GM23338 (cell line): ENCODE results near the gene SOX11.

DNA sequence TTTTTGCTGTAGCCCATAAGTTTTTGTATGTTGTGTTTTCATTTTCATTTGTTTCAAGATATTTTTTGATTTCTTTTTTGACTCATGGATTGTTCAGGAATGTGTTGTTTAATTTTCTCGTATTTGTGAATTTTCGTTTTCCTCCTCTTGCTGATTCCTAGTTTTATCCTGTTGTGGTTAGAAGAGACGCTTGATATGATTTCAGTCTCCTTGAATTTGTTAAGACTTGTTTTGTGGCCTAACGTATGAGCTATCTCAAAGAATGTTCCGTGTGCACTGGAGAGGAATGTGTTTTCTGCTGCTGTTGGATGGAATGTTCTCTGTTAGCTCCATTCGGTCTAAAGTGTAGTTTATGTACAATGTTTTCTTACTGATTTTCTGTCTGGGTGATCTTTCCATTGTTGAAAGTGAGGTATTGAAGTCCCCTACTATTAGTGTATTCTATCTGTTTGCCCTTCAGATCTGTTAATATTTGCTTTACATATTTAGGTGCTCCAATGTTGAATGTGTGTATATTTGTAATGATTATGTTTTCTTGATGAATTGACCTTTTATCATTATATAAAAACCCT is 25.9 kb downstream of the COLEC11 start:
- PRO-cap: no peak
- RAMPAGE, long total RNA: no peak

DNA sequence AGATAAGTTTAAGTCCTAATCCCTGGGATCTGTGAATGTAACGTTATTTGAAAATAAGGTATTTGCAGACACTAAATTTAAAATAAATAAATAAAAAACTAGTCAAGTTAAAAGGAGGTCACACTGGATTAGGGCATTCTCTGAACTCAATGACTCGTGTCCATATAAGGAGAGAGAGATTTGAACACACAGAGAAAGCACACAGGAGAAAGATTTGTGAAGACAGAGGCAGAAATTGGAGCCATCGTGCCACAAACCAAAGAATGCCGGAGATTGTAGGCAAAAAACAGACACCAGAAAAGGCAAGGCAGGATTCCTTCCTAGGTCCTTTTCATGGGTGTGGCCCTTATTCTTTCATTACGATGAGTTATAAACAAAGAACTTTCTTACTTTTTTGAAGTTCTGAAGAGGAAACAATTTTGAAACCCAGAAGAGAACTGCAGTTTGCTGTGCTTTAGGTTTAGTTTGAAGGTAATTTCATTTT is 981.6 kb downstream of the DCDC2C start:
- PRO-cap: no peak
- RAMPAGE, long total RNA: no peak

DNA sequence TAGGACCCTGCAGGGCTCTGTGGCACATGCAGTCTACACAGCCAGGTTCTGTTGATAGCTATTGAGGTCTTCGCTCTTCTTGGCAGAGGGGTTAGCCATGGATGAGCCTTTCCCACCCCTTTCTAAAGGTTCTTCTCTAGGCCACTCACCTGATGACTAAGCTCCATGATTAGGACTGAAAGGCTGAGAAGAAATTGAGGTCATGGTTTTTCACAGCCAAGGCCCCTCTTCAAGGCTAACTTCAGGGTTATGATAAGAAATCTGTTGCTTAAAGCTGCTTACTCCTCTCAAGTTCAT is 931.3 kb upstream of the SOX11 start:
- PRO-cap: no peak
- RAMPAGE, long total RNA: no peak

GRCh38 chr2:5059058-5059334 is 633.2 kb upstream of the SOX11 start:
- PRO-cap: no peak
- RAMPAGE, long total RNA: no peak

DNA sequence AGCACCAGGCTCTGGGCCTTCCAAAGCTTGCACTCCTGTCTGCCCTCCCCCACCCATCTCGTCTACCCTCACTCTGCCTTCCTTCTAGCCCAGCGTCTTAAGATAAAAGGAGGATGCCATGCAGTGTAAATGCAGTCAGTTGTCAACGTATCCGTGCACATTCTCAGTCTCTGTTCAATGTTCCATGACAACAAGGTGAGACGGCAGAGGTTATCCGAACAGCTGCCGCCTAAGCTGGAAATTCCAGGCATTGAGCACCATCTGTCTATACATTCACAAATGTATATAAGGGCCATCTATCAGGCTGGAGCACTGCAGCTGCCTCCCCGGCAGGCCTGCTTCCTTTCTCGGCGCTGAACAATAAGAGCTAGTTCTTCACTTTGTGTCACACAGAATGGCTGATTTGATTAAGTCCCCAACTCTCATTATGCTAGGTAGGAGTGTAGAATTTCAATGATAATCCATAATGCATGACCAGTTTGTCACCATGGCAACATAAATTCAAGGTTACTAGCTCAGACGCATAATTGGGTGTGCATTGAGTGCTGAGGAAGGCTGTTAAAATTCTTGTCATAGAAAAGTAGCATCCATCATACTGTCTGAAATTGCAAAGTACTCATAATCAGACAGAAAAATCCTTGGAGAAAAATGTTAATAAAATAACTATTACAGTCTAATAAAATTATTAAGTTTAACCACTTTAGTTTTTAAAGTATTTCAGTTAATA is 282.2 kb upstream of the SOX11 start:
- PRO-cap: no peak
- RAMPAGE, long total RNA: no peak

DNA sequence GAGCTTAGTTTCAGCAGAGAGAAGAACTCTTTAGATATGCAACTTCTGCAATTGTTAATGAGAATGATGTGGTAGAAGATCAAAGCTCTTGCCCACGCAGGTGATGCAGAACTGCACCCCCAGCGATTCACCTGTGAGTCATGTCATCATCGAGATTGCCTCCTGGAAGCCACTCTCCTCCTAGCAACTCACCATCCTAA is 224.7 kb upstream of the SOX11 start:
- PRO-cap: no peak
- RAMPAGE, long total RNA: no peak

DNA sequence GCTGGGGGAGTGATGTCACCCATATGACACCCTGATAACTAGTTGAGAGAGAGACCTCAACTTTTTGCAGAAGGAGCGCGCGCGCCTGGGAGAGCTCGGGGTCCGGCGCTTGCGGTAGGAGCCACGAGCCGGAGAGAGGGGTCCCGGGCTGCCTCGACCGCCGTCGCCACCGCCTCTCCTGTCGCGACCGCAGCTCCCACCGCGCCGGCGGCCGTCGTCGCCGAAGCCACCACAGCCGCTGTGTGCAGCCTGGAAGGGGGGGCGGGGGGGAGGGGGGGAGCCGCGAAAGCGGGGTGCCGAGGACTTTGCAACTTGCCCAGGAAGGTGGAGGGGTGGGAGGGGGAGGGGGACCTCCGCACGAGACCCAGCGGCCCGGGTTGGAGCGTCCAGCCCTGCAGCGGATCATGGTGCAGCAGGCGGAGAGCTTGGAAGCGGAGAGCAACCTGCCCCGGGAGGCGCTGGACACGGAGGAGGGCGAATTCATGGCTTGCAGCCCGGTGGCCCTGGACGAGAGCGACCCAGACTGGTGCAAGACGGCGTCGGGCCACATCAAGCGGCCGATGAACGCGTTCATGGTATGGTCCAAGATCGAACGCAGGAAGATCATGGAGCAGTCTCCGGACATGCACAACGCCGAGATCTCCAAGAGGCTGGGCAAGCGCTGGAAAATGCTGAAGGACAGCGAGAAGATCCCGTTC is at the start of gene SOX11:
TSS of gene SOX11 (plus strand) at position 67 of the 698 bp plus-strand sequence.
- PRO-cap: bidirectional peak, plus-strand start at position 67 of the sequence, minus-strand start outside the sequence; bidirectional peak, plus-strand start at position 388 of the sequence, minus-strand start at position 217 of the sequence
- RAMPAGE, long total RNA: no peak

DNA sequence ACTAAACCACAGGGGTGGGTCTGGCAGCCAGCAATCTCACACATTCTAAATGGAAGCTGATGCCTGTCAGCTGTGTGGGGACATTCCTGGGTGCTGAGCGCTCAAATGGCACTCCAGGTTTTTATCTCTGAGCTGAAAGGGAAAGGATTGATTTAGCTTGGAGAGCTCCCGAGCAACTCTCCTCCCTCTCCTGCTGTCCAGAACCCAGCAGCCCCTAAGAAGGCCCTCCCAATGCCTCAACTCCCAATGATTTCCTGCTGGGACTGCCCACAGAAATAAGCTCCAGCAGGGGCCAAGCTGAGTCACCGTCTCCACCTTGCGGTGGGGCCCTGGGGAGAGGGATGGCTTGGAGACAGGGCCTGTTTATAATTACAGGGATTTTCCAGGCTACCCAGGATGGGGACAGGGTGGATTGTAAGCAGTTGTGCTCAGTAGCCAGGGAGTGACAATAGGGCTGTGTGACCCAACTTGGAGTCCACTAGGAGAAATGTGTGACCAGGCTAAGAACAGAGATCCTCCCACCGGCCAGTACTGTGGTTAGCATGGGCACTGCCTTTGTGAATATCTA is 223.1 kb downstream of the SOX11 start:
- PRO-cap: no peak
- RAMPAGE, long total RNA: no peak

GRCh38 chr2:6069284-6069785 is 377.2 kb downstream of the SOX11 start:
- PRO-cap: bidirectional peak, plus-strand start at chr2:6069613, minus-strand start at chr2:6069505
- RAMPAGE, long total RNA: no peak

DNA sequence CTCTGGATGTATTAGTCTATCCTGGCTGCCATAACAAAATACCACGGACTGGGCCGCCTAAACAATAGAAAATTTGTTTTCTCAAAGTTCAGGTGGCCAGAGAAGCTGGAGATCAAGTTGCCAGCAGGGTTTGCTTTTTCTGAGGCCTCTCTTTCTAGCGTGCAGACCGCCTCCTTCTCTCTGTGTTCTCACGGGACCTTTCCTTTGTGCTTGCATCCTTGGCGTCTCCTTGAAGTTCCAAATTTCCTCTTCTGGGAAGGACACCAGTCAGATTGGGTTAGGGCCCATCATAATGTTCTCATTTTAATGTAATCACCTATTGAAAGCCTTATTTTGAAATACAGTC is 1.4 kb upstream of the CMPK2 start:
- PRO-cap: no peak
- RAMPAGE, long total RNA: no peak

DNA sequence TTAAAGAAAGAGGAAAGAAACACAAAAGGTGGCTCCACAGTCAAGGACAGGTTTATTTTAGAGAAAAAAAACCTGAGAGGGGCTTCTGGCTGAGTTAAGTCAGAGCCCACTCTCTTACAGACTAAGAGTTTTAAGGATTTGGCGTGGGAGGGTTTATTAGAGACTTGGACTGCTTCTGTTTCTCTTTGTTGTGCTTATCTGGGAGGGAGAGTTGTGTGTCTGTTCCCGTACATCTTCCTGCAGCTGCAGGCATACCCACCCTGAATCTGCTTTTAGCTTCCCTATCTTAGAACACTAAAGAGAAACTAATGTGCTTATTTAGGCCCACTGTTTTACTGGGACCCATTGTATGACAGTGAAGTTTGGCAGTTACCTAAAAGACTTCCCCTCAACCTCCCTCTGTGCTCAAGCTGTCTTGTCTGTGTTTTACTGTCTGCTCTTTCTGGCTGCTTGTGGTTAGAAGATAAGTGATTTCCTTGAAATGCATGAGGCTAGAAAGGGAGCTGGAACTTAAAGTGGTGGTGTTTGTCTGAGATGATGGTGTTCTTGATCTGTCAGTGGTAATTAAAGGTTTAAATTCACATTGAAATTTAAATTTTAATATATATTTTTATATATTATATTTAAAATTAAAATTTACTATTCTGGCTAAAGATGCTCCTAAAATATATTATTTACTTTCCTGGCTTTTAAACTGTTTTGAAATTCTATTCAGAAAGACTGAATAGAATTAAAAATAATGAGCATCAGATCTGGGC is 2.8 kb downstream of the RSAD2 start:
- PRO-cap: no peak
- RAMPAGE, long total RNA: no peak

DNA sequence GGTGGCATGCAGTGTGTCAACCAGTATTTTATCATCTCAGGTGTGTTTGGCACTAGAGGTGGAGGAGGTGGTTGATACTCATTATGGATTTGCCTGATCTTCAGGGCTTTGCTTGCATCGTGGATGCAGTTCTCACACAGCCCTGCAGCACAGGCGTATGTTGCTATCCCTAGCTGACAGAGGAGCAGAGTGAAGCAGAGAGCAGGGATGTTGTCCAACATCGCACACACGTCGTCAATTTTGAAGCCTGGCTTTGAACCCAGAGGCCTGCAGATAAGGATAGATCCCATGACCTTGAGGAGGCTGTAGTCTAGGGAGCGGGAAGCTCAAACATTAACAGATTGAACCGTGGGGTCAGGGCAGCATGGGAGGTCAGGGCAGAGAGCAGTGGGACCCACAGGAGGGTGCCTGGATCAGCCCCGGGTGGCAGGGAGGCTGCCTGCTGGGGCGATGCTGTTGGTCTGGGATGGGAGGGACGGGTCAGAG is 4.2 kb downstream of the RNF144A start:
- PRO-cap: no peak
- RAMPAGE, long total RNA: no peak

- PRO-cap: no peak
- RAMPAGE, long total RNA: no peak
These were observed 100.7 kb downstream of the RNF144A start for GRCh38 chr2:7017705-7018515.

DNA sequence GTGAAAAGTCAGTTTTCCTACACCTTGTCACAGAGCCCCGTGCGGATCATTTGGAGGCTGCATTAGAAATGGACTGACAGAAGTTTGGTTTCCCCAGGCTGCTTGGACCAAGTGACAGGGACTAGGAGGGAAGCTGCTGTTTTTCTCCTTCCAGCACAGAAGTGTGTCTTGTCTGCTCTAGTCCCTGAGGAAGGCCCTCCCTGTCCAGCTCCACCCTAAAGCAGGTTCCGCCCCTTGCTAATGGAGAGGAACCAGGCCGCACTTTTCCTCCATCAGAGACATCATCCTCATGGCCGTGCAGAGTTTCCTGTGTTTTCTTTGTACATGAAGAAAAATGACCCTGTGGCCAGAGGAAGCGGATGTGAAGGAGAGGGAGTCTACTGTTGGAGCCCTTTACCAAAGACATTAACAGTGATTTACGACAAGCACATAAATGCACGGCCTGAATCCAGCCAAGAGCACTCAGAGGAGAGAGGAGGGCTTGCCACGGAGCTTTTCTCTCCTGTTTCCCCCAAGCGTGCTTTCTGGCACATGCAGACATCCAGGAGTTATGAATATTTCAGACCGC is 109.5 kb downstream of the RNF144A start:
- PRO-cap: no peak
- RAMPAGE, long total RNA: no peak

- PRO-cap: no peak
- RAMPAGE, long total RNA: no peak
These were observed 646.7 kb downstream of the RNF144A start for GRCh38 chr2:7563808-7564322.

DNA sequence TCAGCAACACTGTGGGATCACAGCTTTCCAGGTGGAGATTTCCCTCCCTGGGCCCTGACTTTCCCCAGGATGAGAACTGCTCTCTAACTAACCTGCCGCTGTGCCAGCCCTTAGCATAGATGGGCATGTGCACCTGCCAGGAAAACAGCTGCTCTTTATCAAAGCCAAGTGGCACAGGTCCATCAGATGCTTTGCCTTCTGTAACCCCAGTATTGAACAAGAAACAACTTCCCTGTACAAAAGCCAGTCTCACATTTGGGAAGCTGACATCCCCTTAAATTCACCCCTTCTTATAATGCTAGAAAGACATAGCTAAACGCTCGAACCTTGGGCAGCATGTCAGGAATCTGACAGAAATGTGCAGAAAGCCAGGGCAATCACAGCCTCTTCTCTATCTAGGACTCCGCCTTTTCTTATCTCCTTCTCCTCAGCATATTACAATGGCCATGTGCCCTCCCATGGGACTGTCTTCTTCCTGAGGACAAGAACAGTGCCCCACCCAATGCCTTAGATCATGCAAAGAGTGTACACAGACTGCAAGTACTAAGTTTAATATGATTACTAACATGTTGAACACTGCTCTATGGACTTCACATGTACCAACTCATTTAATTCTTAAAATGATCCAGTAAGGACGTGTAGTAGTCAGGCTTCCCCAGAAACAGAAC is 535.3 kb upstream of the ID2 start:
- PRO-cap: no peak
- RAMPAGE, long total RNA: no peak

- PRO-cap: no peak
- RAMPAGE, long total RNA: no peak
These were observed 382.9 kb upstream of the ID2 start for GRCh38 chr2:8298805-8299443.

- PRO-cap: no peak
- RAMPAGE, long total RNA: no peak
These were observed 301.8 kb upstream of the ID2 start for GRCh38 chr2:8379960-8380487.

GRCh38 chr2:8403811-8404449 is 277.9 kb upstream of the ID2 start:
- PRO-cap: no peak
- RAMPAGE, long total RNA: no peak

- PRO-cap: no peak
- RAMPAGE, long total RNA: no peak
These were observed 138.5 kb upstream of the ID2 start for GRCh38 chr2:8542983-8544201.